ENCODE measurements around a stretch of chr9.

- RRBS: no CpG with 5 or more reads among the region's 8 CpGs
CAGE:
- cytosol, long polyA plus RNA: no peak
- long polyA plus RNA: no peak
- nucleus, long polyA plus RNA: no peak
These were observed 58.0 kb downstream of the FXN start for GRCh38 chr9:69093439-69094020.

GRCh38 chr9:69120924-69121620 is 53.0 kb upstream of the TJP2 start:
- RRBS: 3% methylated on average over 5 of the region's 44 CpGs
CAGE:
- cytosol, long polyA plus RNA: no peak
- long polyA plus RNA: start-site peak on the plus strand at chr9:69121485-69121583, 27 and 32 reads in 2 replicates
- nucleus, long polyA plus RNA: start-site peak on the plus strand at chr9:69121202-69121368, 30 and 52 reads in 2 replicates; start-site peak on the plus strand at chr9:69121485-69121583, 290 and 504 reads in 2 replicates

DNA sequence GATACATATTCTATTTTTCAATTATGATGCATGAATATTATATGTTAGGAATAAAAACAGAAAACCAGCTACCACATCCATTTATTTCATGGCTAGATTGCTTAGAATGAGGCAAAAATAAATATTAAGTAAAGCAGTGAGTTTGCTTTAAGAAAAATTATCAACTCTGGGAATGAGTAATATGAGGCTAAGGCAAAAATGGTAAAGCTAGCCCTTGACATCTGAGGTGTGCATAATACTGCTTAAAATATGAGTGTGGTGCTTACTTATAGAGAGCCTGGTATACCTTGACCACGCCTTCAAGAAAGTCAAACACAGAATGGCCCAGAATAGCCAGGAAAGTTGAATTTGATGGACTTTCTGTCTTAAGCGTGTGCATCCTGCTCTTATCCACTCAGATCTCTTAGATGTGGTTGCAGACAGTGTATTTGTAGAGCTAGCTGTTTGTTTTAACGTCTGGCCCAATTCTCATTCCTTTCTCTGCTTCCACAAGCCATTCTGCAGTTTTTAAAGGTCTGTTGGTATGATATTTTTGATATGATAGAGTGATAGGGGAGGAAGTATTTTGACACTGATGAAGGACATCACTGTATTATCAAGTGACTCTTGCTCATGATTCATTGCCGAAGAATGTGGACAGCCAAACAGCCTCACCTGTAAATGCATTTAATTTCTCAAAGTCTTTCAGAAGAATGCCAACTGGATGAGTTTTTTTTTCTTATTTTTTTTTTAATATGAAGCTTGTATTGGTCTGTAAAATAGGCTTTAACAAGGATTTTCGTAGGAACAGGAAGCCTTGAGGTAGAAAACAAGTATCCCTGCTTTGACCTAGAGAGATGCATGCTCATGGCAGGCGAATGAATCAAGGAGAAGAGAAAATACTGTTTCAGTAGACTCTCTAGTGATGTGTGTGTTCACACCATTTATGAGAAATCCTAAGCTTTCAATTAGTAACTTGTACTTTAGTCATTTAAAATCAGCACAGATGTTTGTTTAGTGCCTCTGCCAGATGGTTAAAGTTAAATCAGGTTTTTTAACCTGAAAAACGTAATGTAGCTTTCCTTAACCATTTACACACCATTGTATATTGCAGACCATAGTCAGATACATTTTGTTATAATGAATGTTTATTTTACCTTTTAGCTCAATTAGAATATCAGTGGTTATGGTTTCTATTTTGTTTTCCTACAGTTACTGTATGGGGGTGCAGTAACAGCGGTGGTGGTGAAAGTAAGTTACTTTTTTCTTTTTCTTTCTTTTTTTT is 4.6 kb downstream of the TJP2 start:
- RRBS: no CpG with 5 or more reads among the region's 8 CpGs
CAGE:
- cytosol, long polyA plus RNA: no peak
- long polyA plus RNA: no peak
- nucleus, long polyA plus RNA: no peak

- RRBS: no CpG with 5 or more reads among the region's 7 CpGs
CAGE:
- cytosol, long polyA plus RNA: no peak
- long polyA plus RNA: no peak
- nucleus, long polyA plus RNA: no peak
These were observed 53.7 kb downstream of the TJP2 start for GRCh38 chr9:69227711-69228328.

CAGE:
- cytosol, long polyA plus RNA: no peak
- long polyA plus RNA: no peak
- nucleus, long polyA plus RNA: no peak
These were observed 144.8 kb downstream of the APBA1 start for GRCh38 chr9:69527392-69527788.

DNA sequence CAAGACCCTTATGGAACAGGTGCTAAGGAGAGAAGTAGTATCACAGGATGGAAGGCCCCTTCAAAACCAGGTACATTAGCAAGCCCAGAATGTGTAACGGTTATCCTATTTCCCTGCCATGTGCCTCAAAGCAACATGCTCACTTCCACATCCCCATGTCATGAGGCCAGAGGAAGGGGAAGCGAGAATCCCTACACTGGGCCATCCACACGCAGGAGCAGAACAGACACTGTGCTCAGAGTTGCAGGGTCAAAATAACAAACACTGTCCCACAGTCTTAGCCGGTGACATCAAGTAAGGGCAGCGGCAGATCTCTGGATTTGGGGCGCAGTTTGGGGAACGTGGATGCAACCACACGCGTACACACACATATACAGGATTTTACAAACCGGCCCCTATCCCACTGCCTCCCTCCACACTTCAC is 897 bp downstream of the APBA1 start:
- RRBS: 55% methylated on average over 5 of the region's 10 CpGs
CAGE:
- cytosol, long polyA plus RNA: no peak
- long polyA plus RNA: no peak
- nucleus, long polyA plus RNA: no peak

DNA sequence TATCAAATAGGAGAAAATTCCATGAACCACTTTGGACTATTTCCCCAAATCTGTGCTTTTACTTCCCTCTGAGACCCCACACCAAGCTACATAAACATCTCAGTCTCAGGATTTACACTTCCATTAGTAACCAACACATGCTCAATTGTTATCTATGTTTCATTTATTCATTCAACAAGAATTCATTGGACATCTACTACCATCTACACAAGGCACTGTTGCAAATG is 52.9 kb upstream of the MAMDC2 start:
CAGE:
- cytosol, long polyA plus RNA: no peak
- long polyA plus RNA: no peak
- nucleus, long polyA plus RNA: no peak

DNA sequence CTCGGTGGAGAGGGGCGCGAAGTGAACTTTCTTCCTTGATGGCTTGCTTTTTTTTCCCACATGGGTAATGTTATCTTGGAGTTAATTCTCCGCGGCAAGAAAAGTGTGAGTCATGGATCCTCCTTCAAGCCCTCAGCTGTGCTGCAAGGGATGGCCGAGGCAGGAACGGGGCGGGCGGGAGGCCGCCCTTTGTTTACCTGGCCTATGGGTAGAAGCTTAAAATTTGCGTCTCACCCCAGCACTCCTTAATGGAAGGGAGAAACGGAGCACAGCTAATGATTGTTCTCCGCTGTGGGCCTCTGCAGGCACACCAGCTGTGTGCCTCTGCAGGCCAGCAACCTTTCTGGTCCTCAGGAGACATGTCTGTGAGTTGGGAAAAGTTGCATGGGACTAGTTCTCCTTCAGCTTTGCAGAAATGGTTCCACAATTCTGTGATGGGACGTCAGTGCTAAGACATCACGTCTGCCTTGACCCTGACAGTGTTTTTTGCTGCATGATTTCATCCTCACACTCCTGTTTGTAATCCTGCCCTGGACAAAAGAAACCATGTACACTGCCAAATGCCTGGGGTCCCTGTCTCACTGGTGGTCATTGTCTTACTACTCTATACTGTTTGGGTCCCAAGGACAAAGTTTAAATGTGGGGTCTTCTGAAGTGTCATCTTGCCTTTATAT is 1.2 kb downstream of the MAMDC2 start:
- RRBS: no CpG with 5 or more reads among the region's 15 CpGs
CAGE:
- cytosol, long polyA plus RNA: no peak
- long polyA plus RNA: no peak
- nucleus, long polyA plus RNA: no peak

DNA sequence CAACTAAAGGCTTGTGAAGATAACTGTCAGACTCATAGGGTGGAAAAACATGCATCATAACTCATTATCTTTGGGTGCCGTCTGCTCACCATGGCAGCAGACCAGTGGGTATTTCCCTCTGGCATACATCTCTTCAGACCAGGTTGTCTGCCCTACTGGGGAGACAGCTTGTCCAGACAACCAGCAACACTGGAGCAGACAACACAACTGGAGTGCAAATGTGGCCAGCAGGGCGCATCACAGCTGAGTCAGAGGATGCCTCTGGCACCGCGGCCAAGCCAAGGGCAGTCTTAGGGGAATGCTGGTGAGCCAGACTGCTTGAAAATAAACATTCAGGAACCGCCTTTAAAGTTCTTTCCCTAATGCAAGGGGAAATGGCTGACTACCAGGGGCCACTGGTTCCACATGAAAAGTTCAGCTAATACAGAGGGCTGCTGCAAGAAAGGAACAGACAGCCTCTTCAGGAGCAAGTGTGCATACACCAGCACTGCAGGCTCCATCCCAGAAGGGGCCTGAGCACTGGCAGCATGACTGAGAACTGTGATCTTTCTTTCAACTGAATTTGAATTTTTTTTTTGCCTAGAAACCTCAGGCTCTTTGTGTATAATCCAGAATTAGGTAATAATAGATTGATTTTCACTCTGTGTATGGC is 77.3 kb downstream of the MAMDC2 start:
- RRBS: no CpG with 5 or more reads among the region's 5 CpGs
CAGE:
- cytosol, long polyA plus RNA: no peak
- long polyA plus RNA: no peak
- nucleus, long polyA plus RNA: no peak

- RRBS: no CpG with 5 or more reads among the region's 27 CpGs
CAGE:
- cytosol, long polyA plus RNA: no peak
- long polyA plus RNA: no peak
- nucleus, long polyA plus RNA: no peak
These were observed 54.0 kb upstream of the SMC5 start for GRCh38 chr9:70204503-70205373.

DNA sequence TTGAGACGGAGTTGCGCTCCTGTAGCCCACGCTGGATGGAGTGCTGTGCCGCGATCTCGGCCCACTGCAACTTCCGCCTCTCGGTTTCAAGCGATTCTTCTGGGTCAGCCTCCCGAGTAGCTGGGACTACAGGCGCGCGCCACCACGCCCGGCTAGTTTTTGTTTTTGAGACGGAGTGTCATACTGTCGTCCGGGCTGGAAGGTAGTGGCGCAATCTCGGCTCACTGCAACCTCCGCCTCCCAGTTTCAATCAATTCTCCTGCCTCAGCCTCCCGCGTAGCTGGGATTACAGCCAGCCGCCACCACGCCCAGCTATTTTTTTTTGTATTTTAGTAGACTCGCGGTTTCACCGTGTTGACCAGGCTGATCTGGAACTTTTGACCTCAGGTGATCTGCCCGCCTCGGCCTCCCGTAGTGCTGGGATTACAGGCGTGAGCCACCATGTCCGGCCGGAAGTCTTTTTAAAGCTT is 1.2 kb downstream of the SMC5 start:
- RRBS: 81% methylated on average over 2 of the region's 34 CpGs
CAGE:
- cytosol, long polyA plus RNA: no peak
- long polyA plus RNA: no peak
- nucleus, long polyA plus RNA: no peak

DNA sequence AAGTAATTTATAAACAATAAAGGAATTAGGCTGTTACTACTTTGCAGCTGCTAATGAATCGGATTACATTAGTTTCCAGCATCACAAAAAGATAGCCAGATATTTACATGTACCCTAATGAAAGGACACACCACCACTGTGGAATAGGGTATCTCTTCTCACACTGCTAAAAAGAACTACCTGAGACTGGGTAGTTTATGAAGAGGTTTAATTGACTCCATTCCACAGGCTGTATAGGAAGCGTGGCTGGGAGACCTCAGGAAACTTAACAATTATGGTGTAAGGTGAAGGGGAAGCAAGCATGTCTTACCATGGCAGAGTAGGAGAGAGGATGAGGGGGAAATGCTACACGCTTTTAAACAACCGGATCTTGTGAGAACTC is 68.9 kb downstream of the SMC5 start:
- RRBS: no CpG with 5 or more reads among the region's 4 CpGs
CAGE:
- cytosol, long polyA plus RNA: no peak
- long polyA plus RNA: no peak
- nucleus, long polyA plus RNA: no peak

DNA sequence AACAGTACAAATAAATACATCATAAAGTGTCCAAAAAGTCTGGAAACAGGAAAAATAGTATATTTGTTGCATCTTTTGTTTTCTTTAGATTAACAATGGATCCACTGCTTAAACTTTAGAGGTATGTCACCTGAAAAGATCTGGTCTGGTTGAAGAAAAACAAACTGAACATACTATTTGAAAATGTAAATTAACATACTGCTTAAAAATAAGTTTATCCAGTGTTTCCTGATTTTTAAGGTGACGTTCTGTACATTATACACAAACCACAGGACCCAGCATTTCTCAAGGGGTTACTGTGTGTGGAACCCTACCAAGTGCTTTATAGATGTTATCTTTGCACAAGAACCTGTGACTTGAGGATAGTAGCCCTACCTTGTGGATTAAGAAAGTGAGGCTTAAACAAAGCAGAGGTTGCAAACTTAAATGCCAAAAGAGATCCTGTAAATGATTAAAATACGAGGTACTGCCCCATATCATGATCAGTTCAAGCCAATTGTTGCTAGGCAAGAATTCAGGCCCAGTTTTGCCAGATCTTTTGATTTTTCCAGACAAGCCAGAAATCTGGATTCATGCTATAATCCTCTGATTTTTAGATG is 4.7 kb downstream of the KLF9 start:
- RRBS: no CpG with 5 or more reads among the region's 2 CpGs
CAGE:
- cytosol, long polyA plus RNA: no peak
- long polyA plus RNA: no peak
- nucleus, long polyA plus RNA: no peak

DNA sequence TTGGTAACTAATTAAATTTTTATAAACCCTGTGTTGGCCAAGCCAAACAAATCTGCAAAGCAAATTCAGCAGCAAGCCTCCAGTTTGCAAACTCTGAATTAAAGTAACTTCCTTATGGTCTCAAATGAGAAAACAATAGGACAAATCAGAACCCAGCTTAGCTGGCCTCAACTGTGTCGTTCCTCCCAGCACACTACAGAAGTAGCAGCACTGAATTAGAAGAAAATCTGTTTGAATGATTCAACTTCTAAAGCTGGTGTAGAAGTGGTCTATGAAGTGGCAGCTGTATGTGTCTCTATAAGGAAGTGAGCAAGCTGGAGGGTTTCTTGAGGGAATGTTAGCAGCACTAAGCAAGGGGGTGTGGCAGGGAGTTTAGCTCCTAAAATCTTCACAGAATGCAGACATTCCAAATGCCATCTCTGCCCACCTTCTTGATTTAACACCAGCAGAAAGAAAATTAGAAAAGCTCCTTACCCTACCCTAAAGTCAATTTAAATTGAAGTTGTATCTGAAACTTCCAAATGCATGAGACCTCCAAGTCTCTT is 4.1 kb downstream of the KLF9 start:
- RRBS: no CpG with 5 or more reads among the region's 1 CpG
CAGE:
- cytosol, long polyA plus RNA: no peak
- long polyA plus RNA: no peak
- nucleus, long polyA plus RNA: no peak

DNA sequence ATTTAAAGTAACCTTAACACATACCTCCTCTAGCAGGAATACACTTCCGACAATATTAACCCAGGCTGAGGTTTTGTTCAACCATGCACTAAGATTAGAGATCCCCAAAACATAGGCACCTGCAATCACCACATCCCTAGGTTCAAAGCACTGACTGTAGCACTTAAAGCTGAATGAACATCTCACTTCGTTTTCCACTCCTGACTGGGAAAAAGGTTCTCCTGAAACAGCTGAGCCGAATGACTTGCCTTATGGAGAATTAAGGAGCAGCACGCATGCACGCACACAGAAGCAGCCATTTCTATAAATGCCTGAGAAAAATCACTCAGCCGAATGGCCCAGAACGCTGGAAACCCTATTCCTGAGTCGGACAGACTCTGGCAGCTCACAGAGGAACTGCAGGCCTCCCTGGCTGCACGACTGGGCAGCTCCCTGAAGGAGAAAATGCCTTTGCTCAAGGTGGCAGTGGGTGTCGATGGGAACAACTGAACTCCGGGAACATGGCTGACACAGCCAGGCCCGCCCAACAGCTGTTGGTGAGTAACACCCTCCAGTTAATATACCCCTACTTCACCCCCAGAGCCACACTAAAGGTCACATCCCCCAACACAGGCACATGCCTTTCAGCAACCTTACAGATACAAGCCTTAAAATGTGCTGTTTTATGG is 3.5 kb downstream of the KLF9 start:
- RRBS: no CpG with 5 or more reads among the region's 12 CpGs
CAGE:
- cytosol, long polyA plus RNA: no peak
- long polyA plus RNA: no peak
- nucleus, long polyA plus RNA: no peak

DNA sequence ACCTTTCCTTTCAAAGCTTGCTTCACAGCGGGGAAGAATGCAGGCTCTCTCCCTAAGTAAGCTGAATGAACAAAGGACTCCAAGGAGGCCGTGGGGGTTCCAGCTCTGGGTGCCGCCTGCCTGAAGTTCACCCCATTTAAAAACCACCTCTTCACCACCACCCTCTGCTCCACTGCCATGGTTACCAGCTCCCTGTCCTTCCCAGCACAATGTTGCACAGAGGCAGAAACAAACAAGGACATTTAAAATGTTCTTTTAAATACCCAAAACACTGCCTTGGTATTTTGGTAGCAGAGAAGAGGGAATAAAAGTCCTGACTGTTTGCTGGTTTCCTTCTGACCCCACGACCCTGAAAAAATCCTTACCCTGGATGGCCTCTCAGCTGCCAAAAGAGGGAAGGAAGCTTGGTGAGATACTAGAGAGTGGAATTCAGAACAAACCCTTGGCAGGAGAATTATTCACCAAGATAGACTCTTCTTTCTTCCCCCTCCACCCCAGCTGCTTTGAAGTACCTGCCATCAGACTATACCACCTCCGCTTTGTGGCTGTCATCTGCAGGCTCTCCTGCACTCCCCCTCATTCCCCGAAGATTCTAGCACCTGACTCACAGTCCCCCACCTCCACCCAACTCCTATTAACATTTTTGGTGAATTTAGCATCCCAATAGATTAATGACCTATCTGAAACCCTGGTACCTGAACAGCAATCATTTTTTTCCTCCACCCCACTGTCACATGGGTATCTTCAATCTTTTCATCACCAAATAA is 7.2 kb upstream of the KLF9 start:
- RRBS: no CpG with 5 or more reads among the region's 6 CpGs
CAGE:
- cytosol, long polyA plus RNA: no peak
- long polyA plus RNA: no peak
- nucleus, long polyA plus RNA: no peak

DNA sequence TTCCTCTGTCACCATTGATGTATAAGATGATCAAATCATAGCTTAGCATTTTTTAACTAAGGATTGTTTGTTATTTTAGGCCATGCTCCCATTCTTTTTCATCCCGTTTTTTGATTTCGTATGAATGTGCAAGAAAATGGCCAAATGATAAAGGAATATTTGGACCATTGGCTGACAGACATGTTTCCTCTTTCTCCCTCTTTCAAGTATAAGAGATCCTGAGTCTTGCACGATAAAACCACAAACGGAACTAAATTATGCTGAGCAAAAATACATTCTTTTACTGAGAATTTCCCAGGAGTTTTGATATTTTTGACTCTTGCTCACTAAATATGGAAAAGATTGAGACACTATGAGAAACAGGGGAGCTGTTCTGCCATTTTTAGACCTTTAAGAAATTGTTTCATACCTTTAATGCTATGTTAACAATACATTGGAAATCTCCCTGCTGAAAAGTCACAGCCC is 90.4 kb upstream of the KLF9 start:
- RRBS: no CpG with 5 or more reads among the region's 4 CpGs
CAGE:
- cytosol, long polyA plus RNA: no peak
- long polyA plus RNA: no peak
- nucleus, long polyA plus RNA: no peak

- RRBS: no CpG with 5 or more reads among the region's 10 CpGs
CAGE:
- cytosol, long polyA plus RNA: no peak
- long polyA plus RNA: no peak
- nucleus, long polyA plus RNA: no peak
These were observed 139.6 kb upstream of the KLF9 start for GRCh38 chr9:70553792-70554651.

GRCh38 chr9:71096266-71096660 is 25.2 kb downstream of the TRPM3 start:
- RRBS: no CpG with 5 or more reads among the region's 2 CpGs
CAGE:
- cytosol, long polyA plus RNA: no peak
- long polyA plus RNA: no peak
- nucleus, long polyA plus RNA: no peak

DNA sequence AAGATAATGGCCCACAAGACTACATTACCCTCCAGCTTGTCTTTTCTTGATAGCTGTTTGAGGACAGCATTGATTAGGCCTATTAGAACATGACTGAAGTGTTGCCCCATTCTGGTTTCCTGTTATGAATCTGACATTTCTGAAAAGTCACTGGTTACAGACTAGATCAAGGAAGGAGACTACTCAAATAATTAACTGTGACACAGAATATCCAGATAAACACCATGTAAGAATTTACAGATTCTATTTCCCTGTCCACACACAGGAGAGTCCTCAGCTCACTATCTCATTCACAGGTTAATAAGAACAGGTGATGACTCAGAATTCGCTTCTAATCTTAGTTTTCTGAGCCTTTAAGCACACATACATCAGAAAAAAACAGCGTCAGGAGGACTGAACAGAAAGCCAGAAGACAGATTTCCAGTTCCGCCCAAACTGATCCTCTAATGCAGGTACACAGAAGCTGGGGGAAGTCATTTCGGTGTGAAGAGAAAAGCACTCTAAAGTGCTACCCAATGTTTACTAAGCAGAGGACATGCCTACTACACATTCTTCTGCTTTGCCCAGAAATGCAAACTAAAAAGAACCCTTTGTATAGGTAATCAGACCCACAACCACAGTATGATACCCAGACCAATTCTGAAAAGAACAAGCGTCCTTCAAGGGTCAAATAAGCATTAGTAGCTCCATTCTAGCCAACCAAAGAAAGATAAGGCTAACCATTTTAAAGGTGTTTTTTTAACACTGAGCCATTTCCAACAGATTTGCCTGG is 1.7 kb downstream of the CEMIP2 start:
- RRBS: no CpG with 5 or more reads among the region's 5 CpGs
CAGE:
- cytosol, long polyA plus RNA: no peak
- long polyA plus RNA: no peak
- nucleus, long polyA plus RNA: no peak